Urinary bladder (tissue), 3 donors: ENCODE measurements around the gene TGFB3.

- PRO-cap = no peak
- RAMPAGE, long total RNA = no peak
These were observed 7.2 kb upstream of the PGF start for GRCh38 chr14:74962502-74962998.

DNA sequence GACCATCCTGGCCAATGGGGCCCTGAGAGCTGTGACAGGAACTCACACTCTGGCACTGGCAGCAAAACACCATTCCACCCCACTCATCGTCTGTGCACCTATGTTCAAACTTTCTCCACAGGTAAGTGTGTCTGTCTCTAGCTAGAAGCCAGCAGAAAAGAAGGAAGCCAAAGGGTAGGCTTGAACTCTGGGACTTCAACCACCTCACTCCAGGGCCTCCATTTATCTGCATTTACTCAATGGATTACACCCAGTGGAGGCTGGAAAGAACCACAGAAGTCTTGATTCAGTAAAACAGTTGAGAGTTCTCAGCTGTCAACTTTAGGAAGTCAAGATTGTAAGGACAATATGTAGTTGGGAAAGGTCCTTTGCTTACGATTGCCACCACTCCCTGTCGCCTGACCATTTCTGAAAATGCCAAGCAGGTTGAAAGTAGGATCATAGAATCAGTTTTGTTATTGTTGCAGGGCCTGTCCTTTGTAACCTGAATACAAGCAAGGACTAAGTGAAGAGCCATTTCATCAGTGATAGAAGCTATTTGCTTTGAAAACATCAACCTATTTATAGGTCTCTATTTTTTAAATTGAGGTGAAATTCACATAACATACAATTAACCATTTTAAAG, 4.0 kb downstream of the EIF2B2 start:
- PRO-cap = no peak
- RAMPAGE, long total RNA = no peak

GRCh38 chr14:75176743-75177251, 385 bp upstream of the TMED10 start:
- PRO-cap = unidirectional peak, plus-strand start at chr14:75177017
- RAMPAGE, long total RNA = no peak

GRCh38 chr14:75229977-75231018, 48.3 kb upstream of the FOS start:
- PRO-cap = no peak
- RAMPAGE, long total RNA = no peak

- PRO-cap = no peak
- RAMPAGE, long total RNA = no peak
These were observed 5.2 kb upstream of the FOS start for GRCh38 chr14:75273305-75274009.

- PRO-cap = no peak
- RAMPAGE, long total RNA = no peak
These were observed 1.7 kb downstream of the FOS start for GRCh38 chr14:75280373-75280759.

DNA sequence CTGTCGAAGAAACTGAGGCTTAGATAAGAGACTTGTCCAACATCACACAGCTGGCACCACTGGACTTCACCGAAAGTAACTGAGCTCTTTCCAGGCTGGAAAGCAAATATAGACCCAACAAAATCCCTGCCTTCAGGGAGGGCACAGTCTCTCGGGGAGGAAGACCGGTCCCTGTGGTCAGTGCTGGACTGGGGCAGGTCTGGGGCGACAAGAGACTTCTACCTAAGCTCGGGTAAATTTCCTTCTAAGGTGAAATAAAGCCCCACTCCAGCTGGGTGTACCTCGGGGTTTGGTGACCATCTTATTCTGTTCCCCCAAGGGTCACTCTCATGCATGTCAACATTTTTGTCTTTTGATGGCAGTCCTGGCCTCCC, 43.2 kb upstream of the BATF start:
- PRO-cap = no peak
- RAMPAGE, long total RNA = no peak

- PRO-cap = bidirectional peak, plus-strand start at chr14:75543051, minus-strand start at chr14:75542874
- RAMPAGE, long total RNA = no peak
These were observed 20.4 kb downstream of the BATF start for GRCh38 chr14:75542419-75543241.

GRCh38 chr14:75614242-75614740, 35.9 kb downstream of the FLVCR2 start:
- PRO-cap = no peak
- RAMPAGE, long total RNA = no peak

- PRO-cap = no peak
- RAMPAGE, long total RNA = no peak
These were observed 24.5 kb downstream of the ERG28 start for GRCh38 chr14:75635954-75636821.

GRCh38 chr14:75651293-75651940, 9.3 kb downstream of the ERG28 start:
- PRO-cap = no peak
- RAMPAGE, long total RNA = no peak

GRCh38 chr14:75745053-75745611, 84.1 kb downstream of the TTLL5 start:
- PRO-cap = no peak
- RAMPAGE, long total RNA = no peak

DNA sequence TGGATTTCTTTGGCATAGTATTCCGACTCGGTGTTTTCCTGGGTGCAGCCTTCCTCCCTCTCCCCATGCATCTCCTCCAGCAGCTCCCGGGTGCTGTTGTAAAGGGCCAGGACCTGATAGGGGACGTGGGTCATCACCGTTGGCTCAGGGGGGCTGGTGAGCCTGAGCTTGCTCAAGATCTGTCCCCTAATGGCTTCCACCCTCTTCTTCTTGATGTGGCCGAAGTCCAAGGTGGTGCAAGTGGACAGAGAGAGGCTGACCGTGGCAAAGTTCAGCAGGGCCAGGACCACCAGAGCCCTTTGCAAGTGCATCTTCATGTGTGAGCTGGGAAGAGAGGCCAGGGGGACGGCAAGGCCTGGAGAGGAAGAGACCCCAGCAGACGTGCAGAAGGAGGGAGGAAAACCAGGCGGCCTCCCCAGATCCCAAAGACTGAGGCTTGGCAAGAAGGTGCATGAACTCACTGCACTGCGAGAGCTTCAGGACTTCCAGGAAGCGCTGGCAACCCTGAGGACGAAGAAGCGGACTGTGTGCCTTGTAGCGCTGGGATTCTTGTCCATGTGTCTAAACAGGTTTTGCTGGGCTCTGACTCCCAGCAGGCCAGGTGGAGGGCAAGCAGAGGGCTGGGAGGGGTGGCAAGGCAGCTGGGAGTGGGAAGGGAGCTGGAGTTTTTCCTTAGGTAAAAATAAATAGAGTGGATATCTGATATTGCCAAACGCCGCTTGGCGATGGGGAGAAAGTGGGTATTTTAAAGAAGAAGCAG, 1.0 kb downstream of the TGFB3 start:
- PRO-cap = no peak
- RAMPAGE, long total RNA = no peak

DNA sequence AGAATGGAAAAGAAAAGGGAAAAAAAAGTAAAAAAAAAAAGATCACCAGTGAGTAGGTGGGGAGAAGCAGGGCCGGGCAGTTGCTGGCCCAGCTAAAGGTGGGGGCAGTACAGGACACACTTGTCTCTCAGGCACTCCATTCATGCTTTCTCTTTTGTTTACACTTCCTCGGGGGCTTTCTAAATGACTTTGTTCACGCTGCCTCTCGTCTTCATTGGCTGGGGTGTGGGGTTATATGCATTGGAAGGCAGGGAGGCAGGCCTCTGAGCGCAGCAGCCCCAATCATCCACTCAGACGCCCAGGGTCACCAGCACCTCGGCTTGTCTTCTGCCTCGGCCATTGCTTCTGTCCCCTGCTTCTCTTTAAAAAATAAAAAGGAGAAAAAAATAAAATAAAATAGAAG, 394 bp downstream of the TGFB3 start:
- PRO-cap = no peak
- RAMPAGE, long total RNA = no peak

DNA sequence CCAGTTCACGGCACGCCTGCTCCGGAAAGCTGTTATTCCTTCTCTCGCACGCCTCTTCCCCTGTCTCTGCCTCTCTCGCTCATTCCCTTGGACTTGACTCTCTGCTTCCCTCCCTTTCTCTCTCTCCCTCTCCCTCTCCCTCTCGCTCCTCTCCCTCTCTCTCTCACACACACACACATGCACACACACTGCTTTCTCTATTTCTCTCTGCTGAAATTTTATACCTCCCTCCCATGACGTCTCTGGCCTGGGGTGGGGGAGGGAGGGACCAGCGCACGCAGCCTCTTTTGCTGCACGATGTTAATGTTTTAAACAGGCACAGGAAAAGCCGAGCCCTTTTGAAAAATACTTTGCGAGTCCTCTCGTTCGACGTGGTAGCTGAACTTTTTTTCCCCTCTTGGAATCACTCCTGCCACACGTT, at the start of gene TGFB3:
Gene TGFB3, minus strand, starts transcription at position 193 of the 421 bp plus-strand sequence.
- PRO-cap = bidirectional peak, plus-strand start at position 311 of the sequence, minus-strand start at position 167 of the sequence
- RAMPAGE, long total RNA = start-site peak on the minus strand centred at position 112 of the sequence, 133 bp wide, 905 and 667 reads in 2 replicates

DNA sequence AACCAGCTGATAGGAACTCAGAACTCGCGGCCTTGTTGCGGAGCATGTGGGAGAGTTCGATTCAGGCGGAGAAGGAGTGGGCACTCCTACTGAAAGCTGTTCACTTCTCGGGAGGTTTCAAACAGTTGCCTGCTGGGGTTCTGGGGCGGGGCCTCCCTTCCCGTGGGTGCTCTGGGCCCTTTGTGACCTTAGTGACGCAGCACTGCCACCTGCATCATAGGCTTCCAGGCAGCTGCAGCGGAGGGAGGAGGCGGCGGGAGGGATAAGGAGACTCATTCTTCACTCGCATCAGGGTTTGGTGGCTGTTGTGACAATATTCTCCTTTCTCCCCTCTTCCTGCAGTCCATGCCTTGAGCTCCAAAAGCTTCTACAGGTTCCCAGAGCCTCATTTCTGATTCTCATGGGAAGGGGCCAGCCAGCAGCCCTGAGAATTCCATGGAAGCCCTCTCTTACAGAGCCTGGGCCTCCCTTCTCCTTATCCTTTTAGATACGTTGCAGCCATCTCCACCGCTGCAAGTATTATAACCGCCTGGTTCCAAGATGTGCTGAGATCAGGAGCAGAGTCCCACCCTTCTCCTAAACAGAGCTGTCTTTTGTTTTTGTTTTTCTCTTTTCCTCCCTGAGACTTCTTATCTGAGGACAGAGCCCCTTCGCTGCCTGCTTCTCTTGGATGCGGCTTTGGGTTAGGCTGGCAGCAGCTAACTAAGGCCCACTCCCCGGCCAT, 67.8 kb upstream of the GPATCH2L start:
- PRO-cap = no peak
- RAMPAGE, long total RNA = no peak

- PRO-cap = unidirectional peak, plus-strand start at chr14:76349188
- RAMPAGE, long total RNA = no peak
These were observed 27.1 kb upstream of the ESRRB start for GRCh38 chr14:76348787-76349372.

- PRO-cap = unidirectional peak, plus-strand start at chr14:76919330
- RAMPAGE, long total RNA = no peak
These were observed 92.8 kb downstream of the LRRC74A start for GRCh38 chr14:76918781-76919659.

- PRO-cap = no peak
- RAMPAGE, long total RNA = no peak
These were observed 68.6 kb downstream of the IRF2BPL start for GRCh38 chr14:76960008-76960283.

DNA sequence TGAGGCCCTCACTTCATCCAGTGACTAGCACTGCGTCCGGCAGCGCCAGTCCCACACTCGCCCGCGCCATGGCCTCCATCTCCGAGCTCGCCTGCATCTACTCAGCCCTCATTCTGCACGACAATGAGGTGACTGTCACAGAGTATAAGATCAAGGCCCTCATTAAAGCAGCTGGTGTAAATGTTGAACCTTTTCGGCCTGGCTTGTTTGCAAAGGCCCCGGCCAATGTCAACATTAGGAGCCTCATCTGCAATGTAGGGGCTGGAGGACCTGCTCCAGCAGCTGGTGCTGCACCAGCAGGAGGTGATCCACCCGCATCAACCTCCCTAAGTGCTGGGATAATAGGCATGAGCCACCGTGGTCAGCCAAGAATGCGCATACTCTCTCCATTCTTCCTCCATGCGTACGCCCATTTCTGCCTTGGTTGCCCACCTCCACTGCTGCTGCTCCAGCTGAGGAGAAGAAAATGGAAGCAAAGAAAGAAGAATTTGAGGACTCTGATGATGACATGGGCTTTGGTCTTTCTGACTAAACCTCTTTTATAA, 59.8 kb downstream of the IRF2BPL start:
- PRO-cap = no peak
- RAMPAGE, long total RNA = no peak